Parotid gland (tissue), 1 donor: ENCODE measurements around the gene PLAC8L1.

GRCh38 chr5:143041290-143042383 lies 271.5 kb downstream of the ARHGAP26 start:
- PRO-cap, result no peak

DNA sequence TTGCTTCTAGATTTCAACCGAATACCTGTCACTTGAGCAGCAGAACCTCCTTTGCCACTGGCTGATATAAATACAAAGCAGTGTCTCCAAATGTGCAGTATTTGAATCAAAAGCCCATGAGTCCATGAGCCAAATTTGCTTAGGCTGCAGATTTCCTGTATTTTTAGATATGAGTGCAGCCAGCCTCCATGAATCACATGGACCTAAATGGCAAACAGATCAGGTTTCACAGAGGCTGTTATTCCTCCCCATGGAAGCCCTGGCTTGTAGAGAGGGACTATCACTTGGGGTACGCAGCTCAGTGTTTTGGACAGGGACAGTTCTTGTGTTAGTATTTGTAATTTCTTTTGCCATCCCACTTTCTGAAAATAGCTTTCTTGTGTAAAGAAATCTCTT lies 272.2 kb downstream of the ARHGAP26 start:
- PRO-cap, result no peak

- PRO-cap, result no peak
Measured at GRCh38 chr5:143135694-143136265, 267.7 kb downstream of the NR3C1 start.

GRCh38 chr5:143248833-143249674 lies 154.4 kb downstream of the NR3C1 start:
- PRO-cap, result no peak

GRCh38 chr5:143387320-143388170 lies 15.9 kb downstream of the NR3C1 start:
- PRO-cap, result no peak

- PRO-cap, result no peak
Measured at GRCh38 chr5:143394503-143395590, 8.6 kb downstream of the NR3C1 start.

DNA sequence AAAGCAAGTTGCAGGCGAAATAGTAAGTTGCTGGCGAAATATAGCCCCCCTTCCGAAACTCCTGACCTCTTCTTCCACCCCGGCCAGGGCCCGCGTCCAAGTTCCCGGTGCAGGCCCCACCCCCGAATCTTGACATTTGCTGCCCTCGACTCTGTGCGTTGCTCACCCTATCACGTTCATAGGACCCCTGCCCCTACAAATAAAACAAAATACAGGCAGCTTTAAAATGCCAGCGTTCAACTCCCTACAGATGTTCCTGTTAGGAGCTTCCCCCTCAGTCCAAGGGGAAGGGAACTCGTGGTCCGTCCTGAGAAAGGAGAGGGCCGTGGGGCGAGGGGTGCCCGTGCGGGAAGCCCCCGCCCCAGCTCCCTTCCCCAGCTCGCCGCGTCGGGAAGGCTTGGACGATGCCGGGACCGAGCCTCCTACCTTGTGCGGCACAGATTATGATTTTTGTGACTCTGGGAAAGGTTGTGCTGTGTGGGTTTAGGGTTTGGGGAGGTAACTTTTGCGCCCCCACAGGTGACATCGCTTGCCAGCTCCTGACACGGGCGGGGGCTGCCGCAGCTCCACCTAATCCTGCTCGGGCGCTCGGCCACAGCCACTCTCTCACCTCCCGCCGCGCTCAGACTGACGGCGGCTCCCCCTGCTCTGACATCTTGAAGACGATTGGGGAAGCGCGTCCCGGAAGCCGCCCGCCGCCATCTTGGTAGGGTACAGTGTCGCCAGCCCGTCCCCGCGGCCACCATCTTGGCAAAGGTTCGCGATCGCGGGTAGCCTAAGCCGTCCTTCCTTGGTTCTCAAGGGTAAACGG lies 1.4 kb upstream of the NR3C1 start:
- PRO-cap, result unidirectional peak, minus-strand start at position 658 of the sequence

DNA sequence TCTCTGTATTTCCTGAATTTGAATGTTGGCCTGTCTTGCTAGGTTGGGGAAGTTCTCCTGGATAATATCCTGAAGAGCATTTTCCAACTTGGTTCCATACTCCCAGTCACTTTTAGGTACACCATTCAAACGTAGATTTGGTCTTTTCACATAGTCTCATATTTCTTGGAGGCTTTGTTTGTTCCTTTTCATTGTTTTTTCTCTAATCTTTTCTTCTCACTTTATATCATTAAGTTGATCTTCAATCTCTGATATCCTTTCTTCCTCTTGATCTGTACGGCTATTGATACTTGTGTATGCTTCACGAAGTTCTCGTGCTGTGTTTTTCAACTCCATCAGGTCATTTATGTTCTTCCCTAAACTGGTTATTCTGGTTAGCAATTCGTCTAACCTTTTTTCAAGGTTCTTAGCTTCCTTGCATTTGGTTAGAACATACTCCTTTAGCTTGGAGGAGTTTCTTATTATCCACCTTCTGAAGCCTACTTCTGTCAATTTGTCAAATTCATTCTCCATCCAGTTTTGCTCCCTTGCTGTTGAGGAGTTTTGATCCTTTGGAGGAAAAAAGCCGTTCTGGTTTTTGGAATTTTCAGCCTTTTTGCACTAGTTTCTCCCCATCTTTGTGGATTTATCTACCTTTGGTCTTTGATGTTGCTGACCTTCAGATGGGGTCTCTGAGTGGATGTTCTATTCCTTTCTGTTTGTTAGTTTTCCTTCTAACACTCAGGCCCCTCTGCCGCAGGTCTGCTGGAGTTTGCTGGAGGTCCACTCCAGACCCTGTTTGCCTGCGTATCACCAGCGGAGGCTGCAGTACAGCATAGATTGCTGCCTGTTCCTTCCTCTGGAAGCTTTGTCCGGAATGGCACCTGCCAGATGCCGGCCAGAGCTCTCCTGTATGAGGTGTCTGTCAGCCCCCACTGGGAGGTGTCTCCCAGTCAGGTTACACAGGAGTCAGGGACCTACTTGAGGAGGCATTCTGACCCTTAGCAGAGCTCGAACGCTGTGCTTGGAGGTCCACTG lies 188.8 kb downstream of the PRELID2 start:
- PRO-cap, result no peak

- PRO-cap, result no peak
Measured at GRCh38 chr5:145944224-145944820, 7.9 kb downstream of the SH3RF2 start.

- PRO-cap, result no peak
Measured at GRCh38 chr5:146007219-146007768, 70.9 kb downstream of the SH3RF2 start.

GRCh38 chr5:146105310-146105863 lies at the start of gene PLAC8L1:
Gene PLAC8L1 (minus strand): TSS chr5:146105577.
- PRO-cap, result no peak

GRCh38 chr5:146285985-146286697 lies 52.5 kb upstream of the POU4F3 start:
- PRO-cap, result no peak

GRCh38 chr5:146458600-146459570 lies 11.8 kb downstream of the TCERG1 start:
- PRO-cap, result no peak

DNA sequence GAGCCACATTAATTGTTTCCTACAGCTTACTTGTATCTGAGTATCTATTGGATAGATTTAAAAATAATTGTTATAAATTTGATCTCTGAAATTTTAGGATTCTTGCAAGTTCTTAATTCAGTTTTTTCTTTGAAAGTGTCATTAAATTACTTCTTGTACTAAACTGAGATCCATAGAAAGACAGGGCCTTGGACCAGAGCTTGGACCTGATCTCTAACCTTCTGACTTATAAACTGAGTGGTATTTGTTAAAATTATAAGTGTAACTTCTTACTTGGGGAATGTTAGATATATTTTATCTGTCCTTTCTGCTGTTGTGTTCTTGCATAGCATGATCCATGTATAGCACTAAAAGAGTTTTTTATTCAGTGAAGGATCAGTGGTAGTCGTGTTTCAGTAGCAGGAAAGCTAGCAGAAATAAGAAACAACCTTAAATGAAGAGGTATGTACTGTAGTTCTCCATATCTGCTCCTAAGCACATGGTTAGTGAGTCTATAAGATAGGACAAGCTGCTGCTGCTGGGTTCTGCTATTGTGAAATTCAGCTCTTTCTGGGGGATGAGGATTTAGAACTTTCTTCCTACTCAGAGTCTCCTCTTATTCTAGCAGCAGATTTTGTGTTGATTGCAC lies 23.8 kb downstream of the TCERG1 start:
- PRO-cap, result no peak

GRCh38 chr5:147403934-147404797 lies 105.7 kb downstream of the DPYSL3 start:
- PRO-cap, result no peak

GRCh38 chr5:147446382-147446988 lies 63.4 kb downstream of the DPYSL3 start:
- PRO-cap, result no peak

DNA sequence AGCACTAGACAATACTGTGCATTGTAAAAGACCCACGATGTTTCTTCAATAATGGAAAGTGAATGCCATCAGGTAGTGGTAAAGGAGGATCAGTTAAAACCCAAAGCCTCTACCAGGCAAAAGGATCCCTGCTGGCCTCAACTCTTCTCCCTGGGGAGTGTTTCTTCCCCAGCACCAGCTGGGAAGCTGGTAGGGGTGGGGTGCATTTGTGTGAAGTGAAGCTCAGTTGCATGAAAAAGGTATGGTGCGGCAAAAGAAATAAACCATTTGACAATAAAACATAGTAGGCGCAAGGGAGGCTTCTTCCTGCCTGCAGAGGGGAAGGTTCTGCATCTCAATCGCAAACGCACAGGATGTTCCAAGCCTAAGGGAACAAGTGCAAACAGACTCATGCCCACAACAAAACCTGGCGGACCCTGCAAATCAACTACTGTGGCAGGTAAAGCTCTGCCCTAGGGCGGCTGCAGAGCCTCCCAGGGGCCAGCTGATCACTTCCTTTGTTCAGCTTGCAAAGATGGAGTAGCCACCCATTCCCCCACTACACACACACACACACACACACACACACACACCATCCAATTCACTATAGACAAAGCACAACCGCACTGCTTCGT lies 57.9 kb downstream of the DPYSL3 start:
- PRO-cap, result no peak

- PRO-cap, result unidirectional peak, plus-strand start at chr5:147509198; unidirectional peak, plus-strand start at chr5:147509225
Measured at GRCh38 chr5:147508822-147509759, 777 bp downstream of the DPYSL3 start.

GRCh38 chr5:147560843-147561400 lies 51.1 kb upstream of the DPYSL3 start:
- PRO-cap, result no peak

GRCh38 chr5:147791081-147791540 lies 8.6 kb upstream of the JAKMIP2 start:
- PRO-cap, result no peak